Neural crest cell (in vitro differentiated cells): Measurements from ENCODE around the genes PPP1R14A and MAP4K1.

DNA sequence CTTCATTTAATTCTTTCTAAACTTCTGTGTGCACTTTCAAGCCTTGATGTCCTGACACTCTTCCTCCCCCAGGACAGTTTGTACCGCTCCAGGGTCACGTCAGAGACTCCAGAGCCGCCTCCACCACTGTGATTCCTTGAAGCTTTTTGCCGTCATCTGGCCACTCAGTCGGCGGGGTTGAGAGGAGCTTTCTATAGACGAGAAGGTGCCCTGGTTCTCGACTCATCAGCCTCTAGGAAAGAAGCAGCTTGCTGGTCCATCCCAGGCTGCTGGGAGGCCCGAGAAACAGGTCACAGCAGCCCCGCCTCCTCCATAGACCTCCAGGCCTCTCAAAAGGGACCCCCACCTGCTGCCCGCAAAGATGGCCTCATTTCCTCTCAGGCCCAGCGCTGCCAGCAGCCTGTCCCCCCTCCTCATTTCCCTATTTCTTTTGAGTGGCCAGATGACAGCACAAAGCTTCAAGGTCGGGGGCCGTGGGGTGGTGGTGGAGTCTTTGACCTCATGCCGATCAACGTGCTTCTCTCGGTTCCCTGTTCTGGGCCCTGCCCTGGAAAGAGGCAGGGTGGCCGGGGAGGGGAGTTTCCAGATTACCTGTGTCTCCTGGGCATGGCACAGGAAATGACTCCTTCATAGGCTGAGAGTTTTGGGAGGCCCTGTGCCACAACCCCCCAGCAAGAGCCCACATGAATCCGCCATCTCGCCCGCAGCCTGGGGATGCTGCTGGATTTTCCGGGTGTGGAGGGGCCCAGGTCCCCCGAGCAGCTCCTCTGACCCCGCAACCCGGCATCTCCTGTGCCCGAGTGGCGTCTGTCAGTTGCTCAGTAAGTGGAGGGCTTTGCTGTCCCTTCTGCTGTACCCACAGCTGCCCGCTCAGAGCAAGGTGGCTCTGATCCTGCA, 139.2 kb downstream of the SIPA1L3 start:
- PRO-cap: no peak

GRCh38 chr19:38210952-38211590, 13.0 kb downstream of the DPF1 start:
- PRO-cap: no peak

DNA sequence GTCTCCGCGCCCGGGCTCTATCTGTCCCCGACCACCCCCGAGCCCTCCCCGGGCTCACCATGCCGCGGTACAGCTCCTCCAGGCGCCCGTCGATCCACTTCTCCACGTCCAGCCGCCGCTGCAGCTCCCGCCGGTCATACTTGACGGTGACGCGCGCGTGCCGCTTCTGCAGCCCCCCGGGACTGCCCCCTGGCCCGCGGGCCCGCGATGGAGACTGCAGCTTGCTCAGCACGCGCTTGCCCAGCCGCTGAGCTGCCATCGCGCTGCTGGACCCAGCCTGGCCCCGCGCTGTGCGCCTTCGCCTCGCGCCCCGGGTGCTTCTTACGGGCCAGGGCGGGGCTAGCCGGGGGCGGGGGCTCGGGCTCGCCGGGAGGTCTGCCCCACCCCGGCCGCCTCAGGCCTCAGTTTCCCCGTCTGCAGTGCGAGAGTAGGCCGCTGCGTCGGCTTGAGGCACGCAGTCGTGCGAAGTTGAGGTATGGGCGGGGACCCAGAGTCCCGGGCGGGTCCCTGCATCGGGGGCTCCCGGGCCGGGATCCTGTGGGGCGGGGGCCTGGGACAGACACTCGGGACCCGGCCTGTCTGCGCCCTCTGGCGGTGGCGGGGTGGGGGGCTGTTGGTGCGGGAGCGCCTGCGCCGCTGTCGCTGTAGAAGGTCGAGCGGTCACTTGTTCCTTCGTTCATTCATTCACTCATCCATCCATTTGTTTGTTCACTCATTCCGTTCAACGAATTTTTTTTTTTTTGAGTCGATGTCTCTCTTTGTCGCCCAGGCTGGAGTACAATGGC, at the start of gene PPP1R14A:
Gene PPP1R14A (minus strand): TSS at position 294 of the 785 bp plus-strand sequence.
- PRO-cap: bidirectional peak, plus-strand start at position 453 of the sequence, minus-strand start at position 294 of the sequence

DNA sequence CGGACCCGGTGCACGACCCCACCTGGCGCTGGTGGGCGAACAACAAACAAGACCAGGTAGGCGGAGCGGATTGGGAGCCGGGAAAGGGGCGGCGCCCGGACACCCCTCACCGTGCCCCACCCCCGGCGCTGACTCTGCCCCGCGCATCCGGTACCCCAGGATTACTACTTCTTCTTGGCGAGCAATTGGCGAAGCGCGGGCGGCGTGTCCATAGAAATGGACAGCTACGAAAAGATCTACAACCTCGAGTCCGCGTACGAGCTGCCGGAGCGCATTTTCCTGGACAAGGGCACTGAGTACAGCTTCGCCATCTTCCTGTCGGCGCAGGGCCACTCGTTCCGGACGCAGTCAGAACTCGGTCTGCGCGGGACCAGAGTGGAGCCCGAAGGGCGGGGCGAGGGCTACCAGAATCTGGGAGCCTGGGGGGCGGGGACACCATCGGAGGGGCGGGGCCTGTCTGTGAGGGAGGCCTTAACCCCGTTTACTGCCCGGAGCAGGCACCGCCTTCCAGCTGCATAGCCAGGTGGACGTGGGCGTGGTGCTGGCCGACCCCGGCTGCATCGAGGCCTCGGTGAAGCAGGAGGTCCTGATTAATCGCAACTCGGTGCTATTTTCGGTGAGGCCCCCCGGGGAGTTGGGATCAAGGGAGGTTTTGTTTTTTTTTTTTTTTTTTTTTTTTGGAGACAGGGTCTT, 12.0 kb upstream of the PSMD8 start:
- PRO-cap: no peak

DNA sequence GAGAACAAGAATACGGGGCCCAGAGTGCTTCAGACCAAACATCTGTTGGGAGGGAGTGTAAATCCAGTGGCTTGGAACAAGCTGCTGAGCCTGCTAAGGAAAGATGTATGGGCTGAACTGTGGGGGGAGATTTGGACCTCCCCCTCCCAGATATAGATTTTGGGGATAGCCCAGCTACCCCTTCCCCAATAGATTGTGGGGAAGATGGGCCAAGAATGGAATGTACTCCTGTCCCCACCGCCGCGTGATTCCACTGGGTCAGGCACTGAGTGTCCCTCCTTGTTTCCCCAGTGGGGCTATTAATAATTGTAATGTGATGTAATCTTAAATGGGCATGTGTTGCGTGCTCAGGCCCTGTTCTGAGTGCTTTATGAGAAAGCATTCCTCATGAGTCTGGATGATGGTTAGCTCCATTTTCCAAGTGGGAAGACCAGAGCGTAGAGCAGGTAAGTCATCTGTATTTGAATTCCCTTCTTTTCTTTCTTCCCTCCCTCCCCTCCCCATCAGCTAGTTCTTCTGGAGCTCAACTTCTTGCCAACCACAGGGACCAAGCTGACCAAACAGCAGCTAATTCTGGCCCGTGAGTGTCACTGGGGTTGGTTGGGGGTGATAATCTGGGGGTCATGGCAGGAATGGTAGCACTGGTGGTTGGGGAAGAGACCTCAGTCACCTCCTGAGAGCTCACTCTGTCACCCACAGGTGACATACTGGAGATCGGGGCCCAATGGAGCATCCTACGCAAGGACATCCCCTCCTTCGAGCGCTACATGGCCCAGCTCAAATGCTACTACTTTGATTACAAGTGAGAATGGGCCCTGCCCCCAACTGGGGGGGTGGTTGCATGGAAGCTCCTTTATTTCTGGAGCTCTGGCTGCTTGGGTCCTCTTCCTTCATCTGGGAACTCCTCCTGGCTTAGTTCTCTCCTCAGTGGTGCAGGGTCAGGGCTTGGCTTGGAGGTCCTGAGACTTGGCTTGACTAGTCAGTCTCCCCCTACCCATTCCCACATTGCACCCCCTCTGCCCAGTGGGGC, 1.6 kb downstream of the PSMD8 start:
- PRO-cap: no peak

- PRO-cap: no peak
Observed at GRCh38 chr19:38388529-38388613, 126 bp upstream of the SPRED3 start.

DNA sequence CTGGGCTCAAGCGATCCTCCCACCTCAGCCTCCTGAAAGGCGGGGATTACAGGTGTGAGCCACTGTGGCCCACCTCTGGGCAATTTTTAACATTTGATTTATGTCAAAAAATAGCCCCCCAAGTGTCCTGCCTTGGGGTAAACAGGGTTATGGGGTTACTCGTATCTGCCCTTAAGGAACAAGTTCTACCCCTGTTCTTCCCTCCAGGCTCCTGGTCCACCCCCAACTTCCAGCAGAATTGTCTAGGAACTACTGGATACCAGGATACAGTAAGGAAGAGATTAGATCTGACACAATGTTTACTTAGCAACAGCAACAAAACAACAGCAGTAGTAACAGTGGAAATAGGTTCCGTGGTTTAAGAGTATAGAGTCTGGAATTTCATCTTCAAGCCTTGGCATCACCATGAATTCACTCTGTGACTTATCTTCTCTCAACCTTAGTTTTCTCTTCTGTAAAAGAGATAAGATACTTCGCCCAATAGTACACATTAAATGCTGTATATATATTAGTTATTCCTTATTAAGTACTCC, 1.8 kb upstream of the FAM98C start:
- PRO-cap: no peak

DNA sequence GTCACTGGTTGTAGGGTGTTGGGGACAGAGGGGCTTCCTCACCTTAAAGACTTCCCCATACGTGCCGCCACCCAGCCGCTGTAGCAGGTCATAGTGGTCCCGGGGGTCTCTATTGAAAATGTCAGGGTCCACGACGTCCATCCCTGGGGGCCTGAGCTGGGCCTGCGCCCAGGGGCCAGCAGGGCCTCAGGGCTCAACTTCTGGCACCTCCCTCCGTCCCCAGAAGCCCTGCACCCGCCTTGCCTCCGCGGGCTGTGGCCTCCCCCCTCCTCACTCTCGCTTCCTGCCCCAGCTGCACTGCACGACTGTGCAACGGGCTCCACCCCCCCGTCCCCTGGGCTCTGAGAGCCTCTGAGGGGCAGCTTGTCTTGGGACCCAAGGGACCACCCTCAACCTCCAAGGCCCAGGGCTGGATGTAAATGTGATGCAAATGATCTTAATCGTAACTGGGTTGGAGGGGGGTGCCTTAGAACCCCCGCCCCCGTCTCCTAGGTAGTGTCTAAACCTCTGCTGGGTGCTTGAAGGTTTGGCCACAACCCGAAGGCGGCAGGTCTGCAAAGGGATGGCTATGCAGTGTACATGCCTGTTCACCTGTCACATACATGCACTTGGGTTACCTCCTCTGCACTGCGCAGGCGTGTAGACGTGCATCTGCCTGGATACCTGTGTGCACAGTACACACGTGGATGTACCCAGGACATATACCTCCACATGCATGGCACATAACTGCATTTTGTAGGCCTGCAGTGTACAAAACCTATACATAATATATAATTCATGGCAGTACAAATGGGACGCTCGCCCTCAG, at the start of gene MAP4K1:
Gene MAP4K1 (minus strand): TSS at position 199 of the 808 bp plus-strand sequence.
- PRO-cap: no peak

GRCh38 chr19:38624611-38625129, 5.7 kb downstream of the EIF3K start:
- PRO-cap: no peak

GRCh38 chr19:38663795-38664312, 16.4 kb downstream of the ACTN4 start:
- PRO-cap: no peak

- PRO-cap: no peak
Observed at GRCh38 chr19:38664313-38665290, 17.2 kb downstream of the ACTN4 start.

- PRO-cap: no peak
Observed at GRCh38 chr19:38701240-38701978, 42.9 kb downstream of the CAPN12 start.

DNA sequence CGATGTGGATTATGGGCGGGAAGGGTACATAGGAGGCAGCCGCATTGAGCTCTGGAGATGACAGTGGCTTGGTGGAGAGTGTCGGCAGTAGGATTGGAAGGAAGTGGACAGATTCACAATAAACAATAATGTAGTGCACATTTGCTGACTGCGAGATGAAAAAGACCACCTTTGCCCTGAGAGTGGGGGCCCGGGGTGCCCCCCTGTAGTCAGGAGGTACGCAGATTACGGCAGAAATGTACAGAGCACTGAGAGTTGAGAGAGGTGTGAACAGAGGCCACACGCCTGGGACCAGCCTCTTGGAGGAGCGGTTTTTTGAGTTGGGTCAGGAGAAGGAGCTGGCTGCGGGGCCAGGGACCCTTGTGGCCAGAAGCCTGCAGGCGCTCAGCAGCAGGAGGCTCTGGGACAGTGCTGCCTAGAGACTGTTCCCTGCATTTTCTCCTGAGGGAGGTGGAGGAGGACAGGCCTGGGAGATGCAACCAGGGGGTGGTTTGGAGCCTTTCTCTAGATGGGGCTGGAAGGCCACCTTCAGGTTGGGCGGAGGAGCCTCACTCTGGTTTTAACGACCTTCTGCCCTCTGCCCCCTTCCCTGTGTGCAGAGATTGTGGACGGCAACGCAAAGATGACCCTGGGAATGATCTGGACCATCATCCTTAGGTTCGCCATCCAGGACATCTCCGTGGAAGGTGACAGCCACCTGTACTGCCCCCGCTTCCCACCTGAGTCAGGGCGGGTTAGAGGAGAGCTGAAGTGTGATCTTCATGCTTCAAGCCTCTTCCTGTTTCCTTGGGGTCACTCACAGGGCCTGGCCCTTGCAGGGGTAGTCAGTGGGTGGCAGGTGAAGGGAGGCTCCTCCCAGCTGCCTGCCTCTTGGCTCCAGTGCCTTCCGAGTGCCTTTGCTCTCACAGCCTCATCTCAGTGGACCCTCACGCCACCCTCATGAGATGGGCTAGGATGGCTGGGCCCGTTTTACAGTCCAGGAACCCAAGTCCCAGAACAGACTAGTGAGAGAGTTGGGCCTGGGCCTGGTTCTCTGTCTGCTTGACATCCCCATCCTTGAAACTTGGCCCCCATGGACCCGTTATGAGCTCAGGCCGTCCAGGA, 39.6 kb downstream of the CAPN12 start:
- PRO-cap: no peak

GRCh38 chr19:38722007-38722700, 22.1 kb downstream of the CAPN12 start:
- PRO-cap: bidirectional peak, plus-strand start at chr19:38722238, minus-strand start at chr19:38722081

- PRO-cap: no peak
Observed at GRCh38 chr19:38726689-38727287, 17.5 kb downstream of the CAPN12 start.

GRCh38 chr19:38730996-38731287, 13.3 kb downstream of the CAPN12 start:
- PRO-cap: no peak

DNA sequence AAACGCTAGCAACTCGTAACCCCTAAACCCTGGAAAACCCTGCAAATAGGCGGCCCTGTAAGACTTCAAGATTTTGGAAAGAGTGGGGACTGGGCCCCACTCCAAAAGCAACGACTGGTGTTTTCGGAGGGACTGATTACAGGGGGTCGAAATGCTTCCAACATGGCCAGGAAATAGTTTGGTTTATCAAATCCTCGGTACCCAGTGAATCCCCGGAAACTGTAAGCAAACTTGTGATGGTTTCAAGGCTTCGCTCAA, 997 bp downstream of the HNRNPL start:
- PRO-cap: no peak

- PRO-cap: bidirectional peak, plus-strand start at chr19:38849574, minus-strand start at chr19:38849278
Observed at GRCh38 chr19:38849118-38849693, 580 bp downstream of the HNRNPL start.

DNA sequence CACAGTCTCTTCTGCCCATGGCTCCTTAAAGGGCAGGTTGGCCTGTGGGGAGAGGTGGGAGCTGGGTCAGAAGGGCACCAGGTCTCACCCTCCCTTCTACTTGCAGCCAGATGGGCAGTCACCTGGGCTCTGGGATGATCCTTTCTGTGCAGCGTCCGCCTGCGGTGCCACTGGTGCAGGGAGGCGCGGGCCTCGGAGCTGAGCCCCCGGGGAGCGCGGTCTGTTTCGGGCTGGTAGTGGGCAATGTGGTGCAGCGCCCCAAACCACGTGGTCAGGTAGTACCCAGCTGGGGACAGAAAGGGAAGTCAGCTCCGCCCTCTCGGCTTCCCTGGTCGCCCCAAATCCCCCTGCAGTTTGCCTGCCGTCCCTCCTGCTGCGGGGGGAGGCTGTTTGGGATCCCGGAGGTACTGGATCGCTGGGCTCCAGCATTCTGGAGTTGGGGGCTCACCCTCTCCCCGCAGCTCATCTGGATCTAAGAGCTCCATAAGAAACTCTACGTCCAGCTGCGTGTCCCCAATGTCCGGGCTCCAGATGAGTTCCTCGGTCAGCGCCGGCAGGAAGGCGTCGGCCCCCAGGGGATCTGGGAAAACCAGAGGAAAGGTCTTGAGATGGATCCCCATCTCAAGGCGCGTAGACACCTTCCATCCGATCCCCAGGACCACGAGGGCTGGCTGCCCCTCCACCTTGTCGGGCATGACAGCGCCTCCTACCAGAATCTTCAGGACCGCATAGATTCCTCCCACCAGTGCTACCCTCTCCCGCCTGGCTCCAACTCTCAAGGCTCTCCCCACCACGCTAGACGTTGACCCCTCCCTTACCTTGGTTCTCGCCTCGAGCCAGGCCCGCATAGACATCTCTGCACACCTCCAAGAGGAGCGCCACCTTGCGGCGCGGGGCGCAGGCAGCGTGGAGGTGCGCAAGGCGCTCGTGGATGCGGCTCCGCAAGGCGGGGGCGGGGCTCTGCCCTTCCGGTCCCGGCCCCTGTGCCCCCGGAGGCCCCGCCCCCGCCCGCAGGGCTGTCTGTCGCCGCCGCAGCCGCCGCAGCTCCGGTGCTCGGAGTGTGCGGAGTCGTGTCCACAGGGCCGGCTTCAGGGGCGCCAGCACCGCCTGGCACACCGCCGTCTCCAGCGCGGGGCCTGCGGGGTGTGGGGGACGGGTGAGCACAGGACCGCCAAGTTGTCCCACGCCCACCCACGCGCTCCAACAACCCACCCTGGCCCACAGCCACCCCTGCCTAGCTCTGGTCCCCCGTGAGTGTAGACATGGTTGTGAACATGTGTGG, 8.5 kb downstream of the RINL start:
- PRO-cap: no peak

DNA sequence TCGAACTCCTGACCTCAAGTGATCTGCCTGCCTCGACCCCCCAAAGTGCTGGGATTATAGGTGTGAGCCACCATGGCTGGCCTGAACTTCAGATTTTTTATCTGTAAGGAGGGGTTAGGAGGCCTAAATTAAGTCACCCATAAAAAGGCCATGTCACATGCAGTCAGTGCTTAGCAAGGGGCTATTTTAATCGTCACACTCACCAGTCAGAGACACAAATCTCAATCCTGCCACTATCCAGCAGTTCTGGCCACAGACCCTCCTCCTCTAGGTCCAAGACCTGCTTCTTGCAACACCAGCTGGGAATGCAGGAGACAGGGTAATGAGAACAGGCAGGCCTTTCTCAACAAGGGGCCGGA, 1.5 kb downstream of the FBXO27 start:
- PRO-cap: no peak